ENCODE measurements around a stretch of chr16.

DNA sequence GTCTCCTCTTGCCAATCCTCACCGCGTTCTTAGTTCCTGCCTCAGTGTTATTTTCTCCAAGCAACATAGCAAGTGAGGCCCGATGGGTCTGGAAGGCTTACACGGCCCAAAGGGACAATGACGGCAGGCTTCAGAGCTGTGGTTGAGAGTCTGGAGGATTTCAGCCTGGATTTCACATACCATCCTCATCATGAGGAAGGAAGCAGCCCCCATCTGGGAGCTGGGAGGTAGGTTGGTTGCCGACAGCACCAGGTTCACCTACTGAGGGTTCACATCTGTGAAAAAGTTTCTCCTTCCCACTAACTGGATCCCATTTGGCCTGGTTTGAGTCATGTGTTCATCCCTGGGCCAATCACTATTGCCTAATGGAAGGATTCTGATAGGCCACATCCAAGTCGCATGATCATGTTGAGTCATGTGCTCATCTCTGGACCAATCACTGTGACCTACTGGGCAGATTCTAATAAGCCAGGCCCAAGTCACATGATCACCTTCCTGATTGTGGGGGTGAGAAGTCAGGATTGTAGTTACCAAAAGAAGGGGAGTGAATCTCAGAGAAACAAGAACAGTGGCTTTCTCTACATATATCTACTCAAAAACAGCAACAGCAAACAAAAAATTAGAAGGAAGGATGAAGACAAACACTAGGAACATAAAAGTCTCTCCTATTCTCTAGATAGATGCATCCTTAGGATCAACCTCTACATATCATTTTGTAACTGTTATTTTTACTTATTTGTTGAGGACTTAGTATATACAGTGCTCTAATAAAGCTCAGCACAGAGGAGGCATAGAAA is 108.0 kb downstream of the N4BP1 start:
- PRO-cap: no peak

GRCh38 chr16:48603217-48603570 is 6.8 kb downstream of the N4BP1 start:
- PRO-cap: no peak

GRCh38 chr16:48608085-48608907 is 1.7 kb downstream of the N4BP1 start:
- PRO-cap: no peak

- PRO-cap: no peak
These were observed 11.7 kb upstream of the N4BP1 start for GRCh38 chr16:48621655-48622014.

- PRO-cap: no peak
These were observed 398 bp downstream of the CBLN1 start for GRCh38 chr16:49281156-49281724.

DNA sequence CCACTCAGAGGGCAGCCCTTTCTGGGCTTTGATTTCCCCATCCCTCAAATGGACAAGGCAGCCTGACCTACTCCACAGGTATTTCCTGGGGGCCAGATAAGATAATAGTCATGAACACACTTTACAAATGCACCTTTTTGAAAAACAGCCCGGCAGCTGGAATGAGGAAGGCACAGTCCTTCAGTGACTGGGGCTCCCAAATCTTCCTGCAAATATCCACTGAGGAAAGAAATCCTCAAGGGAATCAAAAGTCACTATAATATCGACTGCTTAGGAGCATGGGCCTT is 61.6 kb downstream of the C16orf78 start:
- PRO-cap: no peak

GRCh38 chr16:49452003-49452466 is 78.4 kb downstream of the C16orf78 start:
- PRO-cap: no peak

DNA sequence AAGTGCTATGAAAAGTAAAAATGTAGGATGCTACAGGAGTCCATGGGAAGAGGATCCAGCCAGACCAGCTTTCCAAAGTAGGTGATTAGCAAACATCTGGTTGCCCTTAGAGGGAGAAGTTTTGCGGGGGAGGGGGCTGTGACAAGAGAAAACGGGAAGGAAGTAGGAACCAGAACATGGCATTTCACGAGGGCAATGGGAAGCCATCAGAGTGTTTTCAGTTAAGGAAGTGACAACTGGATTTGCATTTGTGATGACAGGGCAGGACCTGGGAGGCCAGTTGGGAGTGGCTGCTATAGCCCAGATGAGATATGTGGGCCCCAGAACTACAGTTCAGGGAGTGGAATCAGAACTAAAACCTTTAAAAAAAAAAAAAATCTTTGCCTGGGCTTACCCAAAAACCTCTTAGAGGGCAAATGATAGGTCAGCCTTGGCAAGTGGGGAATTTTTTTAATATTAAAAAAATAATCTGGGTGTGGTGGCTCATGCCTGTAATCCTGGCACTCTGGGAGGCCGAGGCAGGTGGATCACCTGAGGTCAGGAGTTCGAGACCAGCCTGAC is 14.2 kb downstream of the CNEP1R1 start:
- PRO-cap: no peak

- PRO-cap: no peak
These were observed 28.0 kb downstream of the HEATR3 start for GRCh38 chr16:50093524-50094444.

- PRO-cap: no peak
These were observed 1.2 kb downstream of the ADCY7 start for GRCh38 chr16:50267424-50267982.

- PRO-cap: no peak
These were observed 29.9 kb downstream of the BRD7 start for GRCh38 chr16:50338825-50339395.

DNA sequence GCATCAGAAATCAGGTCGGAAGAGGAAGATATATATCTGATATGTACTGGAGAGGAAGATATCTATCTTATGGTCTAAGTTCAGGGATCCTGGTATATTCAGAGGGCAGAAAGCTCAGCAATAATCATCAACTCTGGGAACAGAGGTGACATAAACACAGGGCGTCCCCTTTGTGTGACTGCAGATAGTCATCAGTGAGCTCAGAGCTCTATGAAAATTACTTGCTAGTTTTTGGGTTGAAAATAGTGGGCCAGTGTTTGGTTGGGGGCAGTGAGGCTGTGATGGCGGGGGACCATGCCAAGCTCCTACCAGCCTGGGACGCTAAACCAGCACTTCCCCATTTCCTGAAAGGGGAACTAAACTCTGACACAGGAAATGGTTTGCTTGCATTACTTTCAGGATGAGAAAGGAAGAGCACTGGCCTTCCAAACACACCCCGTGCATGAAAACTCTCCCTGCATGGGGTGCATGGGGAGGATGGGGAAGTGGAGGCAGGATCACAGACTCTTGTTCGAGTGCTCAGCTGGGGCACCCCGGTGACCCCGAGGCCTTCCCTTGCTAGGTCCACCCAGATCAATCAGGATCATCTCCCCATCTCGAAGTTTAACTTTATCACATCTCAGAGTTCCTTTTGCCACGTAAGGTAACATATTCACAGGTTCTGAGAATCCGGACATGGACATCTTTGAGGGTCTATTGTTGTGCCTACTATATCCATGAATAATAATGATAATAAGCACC is 15.9 kb downstream of the NOD2 start:
- PRO-cap: no peak

- PRO-cap: bidirectional peak, plus-strand start at chr16:51153144, minus-strand start at chr16:51153032
These were observed 1.9 kb upstream of the SALL1 start for GRCh38 chr16:51152842-51153535.

DNA sequence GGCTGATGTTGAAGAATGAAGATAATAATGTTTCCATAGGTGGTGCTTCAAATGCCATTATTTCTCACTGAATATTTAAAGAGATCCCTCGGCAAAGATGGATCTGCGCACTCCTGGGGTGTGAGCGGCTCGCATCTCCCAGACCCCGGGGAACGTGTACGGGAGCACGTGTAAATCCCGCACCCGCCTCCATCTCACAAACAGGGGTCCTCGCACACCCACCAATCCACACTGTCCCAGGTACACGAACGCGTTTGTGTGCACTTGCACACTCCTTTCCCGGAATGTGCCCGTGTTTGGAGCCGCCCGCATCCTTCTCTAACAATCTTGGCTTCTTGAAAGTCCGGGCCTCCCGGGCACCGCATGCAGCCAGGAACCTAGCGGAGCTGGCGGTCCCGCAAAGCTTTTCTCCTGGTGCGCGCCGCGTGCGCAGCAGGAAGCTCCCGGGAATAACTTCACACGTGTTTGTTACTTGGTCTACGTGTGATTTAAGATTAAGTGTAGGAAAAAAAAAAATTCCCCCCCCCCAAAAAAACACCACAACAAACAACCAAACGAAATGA is 2.5 kb upstream of the SALL1 start:
- PRO-cap: no peak

- PRO-cap: no peak
These were observed 253.2 kb upstream of the SALL1 start for GRCh38 chr16:51404164-51404731.

DNA sequence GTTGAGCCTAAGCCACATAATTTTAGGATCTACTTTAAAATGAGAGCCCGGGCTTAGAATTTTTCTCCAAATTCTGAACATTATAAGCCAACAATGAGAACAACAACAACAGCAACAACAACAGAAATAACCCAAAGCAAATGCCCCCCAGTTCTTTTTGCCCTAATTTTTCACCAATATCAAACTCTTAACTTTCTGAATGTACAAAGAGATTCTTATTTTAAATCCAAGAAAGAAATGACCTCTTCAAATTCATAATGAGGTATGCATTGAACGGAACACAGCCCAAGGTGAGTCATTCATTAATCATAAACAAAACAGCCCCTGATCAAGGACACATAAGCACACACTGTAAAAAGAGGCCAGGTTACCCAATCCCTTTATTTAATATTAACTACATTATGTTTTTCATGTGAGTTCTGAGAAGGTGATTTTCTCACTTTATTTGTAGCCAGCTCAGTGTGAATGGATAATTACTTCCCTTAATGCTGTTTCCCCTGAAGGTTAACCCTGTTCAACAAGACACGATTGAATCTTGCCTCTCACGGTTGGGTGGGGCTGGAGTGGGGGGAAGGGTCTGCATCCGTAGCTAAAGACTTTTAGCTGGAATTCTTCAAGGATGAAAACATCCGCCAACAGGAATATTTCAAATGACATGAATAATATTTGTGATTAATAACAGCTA is 257.2 kb upstream of the SALL1 start:
- PRO-cap: no peak

- PRO-cap: no peak
These were observed 373.8 kb upstream of the SALL1 start for GRCh38 chr16:51524817-51525386.

GRCh38 chr16:51742969-51743372 is 591.9 kb upstream of the SALL1 start:
- PRO-cap: no peak

GRCh38 chr16:52494582-52495109 is 52.3 kb downstream of the TOX3 start:
- PRO-cap: no peak

GRCh38 chr16:52547665-52547986 is 683 bp upstream of the TOX3 start:
- PRO-cap: unidirectional peak, minus-strand start at chr16:52547828